Daoy (cell line): ENCODE measurements around a stretch of chr5.

DNA sequence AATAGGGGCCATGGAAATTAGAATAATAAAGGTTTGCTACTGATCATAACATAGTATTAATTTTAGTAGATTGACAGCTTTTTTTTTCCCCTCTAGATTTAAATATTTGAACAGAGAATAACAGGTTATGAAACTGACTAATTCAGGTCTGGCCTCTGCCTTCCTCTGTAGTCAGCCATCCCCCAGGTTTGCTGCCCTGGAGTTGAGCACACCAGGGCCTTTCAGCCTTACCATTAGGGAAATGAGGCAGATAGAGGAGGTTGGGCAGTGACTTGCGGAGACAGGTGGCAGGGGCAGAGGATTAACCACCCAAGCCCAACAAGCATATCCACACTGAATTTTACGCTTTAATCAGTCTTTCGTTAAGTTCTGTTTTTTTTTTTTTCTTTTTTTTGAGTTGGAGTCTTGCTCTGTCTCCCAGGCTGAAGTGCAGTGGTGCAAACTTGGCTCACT is 80.1 kb upstream of the TNFAIP8 start:
- RAMPAGE, long total RNA, result no peak

DNA sequence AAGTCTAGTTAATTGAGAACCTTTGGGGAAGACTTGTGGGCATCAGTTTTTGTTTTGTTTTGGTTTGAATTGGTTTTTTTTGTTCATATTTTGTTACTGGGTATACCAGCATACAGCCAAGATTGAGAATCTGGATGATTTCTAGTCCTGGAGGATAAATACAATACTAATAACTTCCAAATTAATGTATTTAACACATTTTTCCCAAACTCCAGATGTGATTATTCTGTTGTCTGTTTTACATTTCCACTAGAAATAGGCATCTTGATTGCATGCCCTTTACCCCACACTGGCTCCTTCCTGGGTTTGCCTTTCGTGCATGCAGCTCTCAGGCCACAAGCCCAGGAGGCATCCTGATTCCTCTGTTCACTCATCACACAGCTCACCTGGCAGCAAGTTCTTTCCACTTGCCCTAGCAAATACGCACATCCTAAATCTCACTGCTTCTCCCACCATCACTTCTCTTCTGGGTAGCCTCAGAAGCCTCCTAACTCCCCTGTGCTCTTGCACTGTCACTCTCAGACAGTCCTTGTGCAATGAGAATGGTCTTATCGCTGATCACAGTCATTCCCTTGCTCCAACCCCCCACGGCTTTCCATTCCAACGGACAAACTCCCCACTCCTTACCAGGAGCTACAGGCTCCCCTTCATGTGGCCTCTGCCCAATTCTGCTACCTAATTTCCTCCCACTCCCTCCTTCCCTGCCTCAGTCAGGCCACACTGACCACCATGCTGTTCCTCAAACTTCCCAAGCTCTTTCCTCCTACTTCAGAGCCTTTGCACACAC is 34.4 kb upstream of the TNFAIP8 start:
- RAMPAGE, long total RNA, result no peak

DNA sequence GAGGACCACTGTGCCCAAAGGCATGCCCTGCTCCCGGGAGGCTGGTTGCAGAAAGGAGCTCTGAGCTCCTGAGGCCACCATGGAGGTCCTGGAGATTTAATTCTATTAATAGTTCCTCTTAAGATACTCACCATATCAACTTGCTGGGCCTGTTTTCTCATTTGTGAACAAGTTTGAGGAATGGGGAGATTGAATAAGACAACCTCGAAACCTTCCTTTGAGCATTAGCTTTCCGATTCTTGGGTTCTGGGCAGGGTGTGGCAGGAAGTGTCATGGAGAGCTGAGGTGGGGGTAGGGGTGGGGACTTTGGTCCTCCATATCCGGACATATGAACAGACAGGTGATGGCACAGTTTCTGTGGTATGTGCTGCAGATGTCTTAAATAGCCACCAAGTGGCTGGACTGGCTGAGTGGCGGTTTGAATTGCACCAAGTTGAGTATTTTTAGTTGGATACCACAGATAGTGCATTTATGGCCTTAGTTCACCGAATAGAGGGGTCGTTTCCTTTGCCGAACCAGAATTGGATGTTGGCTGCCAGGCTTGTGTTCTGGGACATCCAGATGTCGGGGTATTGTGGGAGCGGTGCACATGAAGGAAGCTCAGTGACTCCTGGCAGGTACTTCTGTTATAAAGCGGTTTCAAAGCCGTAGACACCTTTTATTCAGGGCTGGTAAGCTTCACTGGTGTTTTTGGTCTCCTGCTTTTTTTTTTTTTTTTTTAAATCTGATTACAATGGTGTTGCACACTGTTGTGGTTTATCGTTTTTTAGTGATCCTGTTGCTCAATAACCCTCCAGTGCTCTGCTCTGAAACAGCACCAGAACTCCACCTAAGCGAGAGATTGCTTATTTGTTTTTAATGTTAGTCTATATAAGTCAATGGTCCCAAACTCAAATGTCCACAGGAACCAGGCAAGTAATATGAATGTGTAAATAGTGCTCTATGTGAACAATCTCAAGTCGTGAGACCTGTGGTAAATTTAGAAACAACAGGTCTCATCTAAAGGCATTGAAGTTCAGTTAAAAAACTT is 15.1 kb upstream of the TNFAIP8 start:
- RAMPAGE, long total RNA, result no peak

- RAMPAGE, long total RNA, result no peak
Measured at GRCh38 chr5:119420163-119420673, 32.1 kb upstream of the HSD17B4 start.

DNA sequence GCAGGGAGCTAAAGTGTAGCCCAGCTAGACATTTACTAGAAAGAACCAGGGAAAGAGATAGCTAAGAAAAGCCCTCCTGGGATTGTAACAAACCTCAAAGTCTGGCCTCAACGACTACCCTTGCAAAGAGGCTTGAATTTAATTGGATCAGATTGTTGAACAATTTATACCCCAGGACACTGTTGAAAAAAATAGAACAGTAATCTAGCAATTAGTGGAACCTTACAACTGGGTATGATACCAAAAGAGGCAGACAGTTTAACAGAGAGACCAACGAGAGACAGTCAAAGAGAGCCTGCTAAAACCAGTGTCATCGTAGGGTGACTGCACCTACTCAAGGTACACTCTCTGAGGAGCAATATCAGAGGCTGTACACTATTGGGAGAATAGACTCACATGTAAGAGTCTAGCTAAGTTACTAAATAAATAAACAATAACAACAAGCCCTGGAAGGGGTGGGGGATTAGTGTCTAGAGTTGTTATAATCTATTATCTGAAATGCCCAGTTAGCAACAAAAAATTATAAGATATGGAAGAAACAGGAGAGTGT is 59.1 kb downstream of the HSD17B4 start:
- RAMPAGE, long total RNA, result no peak

DNA sequence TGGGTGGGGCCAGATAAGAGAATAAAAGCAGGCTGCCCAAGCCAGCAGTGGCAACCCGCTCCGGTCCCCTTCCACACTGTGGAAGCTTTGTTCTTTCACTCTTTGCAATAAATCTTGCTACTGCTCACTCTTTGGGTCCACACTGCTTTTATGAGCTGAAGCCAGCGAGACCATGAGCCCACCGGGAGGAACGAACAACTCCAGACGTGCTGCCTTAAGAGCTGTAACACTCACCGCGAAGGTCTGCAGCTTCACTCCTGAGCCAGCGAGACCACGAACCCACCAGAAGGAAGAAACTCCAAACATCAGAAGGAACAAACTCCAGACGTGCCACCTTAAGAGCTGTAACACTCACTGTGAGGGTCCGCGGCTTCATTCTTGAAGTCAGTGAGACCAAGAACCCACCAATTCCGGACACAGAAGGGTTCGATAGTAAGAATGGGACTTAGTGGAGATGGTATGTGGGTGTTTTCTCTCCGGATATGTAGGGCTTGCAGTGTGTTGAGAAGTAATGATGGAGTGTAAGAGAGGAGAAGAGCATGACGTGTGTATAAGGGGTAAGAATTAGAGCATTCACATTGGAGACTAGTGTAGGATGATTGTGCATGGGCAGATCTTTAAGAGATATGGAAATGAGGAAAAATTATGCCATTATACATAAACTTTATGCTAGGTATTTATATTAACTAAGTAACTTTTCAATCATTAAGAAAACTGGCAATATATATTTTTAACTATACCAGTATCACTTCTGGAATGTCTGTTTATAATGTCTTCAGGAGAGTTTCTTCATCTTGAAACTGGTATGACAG is 66.0 kb downstream of the HSD17B4 start:
- RAMPAGE, long total RNA, result no peak

DNA sequence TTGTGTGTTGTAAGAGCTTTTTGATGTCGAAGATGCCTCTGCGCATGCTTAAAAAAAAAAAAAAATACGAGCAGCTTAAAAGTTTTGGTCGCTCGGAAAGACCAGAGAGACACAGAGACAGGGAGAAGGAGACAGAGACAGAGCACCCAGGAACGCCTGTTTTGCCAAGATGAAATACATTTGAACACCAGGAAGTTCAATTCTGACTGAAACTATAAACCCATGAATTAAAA is 2.7 kb upstream of the ZNF474 start:
- RAMPAGE, long total RNA, result no peak

DNA sequence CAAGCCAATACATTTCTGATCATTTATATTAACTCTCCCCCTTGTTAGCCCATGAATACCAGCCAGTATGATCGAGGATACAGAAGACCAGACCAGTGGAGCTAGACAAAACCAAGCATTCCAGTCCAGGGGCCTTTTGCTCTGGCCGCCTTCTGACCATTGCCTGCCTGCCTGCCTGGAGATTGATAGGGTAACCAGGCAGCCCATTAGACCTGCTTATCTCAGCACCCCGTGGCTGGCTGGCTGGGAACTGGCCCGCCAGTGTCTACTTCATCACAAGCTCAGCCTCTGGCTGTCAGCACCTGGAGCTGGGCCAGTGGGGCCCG is 181.2 kb downstream of the SNCAIP start:
- RAMPAGE, long total RNA, result no peak

- RAMPAGE, long total RNA, result no peak
Measured at GRCh38 chr5:122620810-122621344, 154.0 kb upstream of the SNX2 start.

DNA sequence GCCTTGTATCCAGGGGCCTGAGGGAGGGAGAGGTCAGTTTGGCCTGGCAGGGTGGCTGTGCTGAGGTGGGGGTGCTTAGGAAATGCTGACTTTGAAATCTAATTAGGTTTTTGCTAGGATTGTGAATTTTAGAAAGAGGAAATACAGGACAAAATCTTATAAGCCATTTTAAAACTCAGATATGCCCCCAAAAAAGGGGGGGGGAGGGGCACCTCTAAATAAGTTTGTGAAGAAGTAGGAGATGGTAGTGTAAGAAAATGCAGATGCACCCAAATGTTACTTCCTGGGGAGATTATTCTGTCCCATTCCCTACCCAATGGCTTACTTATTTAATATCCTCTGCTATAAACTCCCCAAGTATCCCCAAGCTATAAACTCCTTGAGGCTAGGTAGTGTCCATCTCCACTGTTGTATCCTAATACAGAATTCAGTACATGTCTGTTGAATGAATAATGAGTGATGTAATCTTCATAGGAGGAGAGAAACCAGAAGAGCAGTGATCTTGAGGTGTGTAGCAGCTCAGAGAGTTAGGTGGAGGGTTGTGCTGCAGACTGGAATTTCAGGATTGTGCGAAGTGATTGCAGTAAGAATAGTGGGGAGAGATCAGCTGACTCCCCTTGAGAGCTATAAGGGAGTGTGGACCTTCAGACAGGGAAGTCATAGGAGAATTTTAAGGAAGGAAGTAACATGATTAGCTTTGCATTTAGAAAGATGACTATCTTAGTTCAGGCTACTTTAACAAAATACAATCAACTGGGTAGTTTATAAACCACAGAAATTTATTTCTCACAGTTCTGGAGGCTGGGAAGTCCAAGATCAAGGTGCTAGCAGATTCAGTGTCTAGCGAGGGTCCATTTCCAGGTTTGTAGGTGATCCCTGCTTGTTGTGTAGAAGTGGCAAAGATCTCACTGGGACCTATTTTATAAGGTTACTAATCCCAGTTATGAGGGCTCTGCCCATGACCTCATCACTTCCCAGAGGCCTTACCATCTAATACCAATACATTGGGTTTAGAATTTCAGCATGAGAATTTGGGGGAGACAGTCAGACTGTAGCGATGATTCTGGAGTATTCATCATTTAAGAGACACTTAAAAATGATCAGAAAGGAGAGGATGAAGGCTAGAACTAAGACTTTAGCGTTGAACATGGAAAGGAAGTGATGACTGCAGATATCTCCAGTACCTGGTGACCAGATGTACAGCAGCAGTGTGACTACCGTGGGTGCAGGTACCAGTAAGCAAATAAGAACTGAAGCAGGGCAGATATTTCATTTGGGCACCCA is 4.4 kb downstream of the SNX24 start:
- RAMPAGE, long total RNA, result no peak

- RAMPAGE, long total RNA, result no peak
Measured at GRCh38 chr5:123035651-123036321, 739 bp downstream of the PPIC start.

DNA sequence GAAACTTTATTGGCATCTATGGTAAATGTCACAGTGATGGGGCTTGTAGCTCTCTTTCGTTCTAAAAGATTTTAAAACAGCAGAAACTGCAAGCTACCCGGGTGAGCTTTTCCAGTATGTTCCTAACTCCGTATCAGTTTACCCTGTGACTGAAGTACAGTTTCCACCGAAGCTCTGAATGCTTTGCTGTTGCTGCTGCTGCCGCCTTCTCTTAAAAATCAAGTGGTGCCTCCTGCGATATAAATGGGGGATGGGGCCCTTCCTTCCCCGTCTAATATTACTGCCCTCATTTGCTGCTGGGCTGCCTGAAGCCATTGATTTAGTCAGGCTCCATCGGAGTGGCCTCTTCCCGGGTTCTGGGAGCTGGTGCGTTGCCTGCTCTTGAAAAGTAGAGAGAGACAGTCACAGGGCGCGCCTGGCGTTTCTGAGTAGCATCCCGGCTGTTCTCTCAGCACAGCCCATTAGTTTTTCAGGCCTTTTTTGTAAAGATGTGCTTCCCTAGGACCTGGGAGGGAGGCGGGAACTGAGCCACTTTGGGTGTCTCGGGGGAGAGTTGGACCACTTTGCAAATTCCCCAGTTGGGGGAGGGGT is 4.4 kb downstream of the PRDM6 start:
- RAMPAGE, long total RNA, result no peak

DNA sequence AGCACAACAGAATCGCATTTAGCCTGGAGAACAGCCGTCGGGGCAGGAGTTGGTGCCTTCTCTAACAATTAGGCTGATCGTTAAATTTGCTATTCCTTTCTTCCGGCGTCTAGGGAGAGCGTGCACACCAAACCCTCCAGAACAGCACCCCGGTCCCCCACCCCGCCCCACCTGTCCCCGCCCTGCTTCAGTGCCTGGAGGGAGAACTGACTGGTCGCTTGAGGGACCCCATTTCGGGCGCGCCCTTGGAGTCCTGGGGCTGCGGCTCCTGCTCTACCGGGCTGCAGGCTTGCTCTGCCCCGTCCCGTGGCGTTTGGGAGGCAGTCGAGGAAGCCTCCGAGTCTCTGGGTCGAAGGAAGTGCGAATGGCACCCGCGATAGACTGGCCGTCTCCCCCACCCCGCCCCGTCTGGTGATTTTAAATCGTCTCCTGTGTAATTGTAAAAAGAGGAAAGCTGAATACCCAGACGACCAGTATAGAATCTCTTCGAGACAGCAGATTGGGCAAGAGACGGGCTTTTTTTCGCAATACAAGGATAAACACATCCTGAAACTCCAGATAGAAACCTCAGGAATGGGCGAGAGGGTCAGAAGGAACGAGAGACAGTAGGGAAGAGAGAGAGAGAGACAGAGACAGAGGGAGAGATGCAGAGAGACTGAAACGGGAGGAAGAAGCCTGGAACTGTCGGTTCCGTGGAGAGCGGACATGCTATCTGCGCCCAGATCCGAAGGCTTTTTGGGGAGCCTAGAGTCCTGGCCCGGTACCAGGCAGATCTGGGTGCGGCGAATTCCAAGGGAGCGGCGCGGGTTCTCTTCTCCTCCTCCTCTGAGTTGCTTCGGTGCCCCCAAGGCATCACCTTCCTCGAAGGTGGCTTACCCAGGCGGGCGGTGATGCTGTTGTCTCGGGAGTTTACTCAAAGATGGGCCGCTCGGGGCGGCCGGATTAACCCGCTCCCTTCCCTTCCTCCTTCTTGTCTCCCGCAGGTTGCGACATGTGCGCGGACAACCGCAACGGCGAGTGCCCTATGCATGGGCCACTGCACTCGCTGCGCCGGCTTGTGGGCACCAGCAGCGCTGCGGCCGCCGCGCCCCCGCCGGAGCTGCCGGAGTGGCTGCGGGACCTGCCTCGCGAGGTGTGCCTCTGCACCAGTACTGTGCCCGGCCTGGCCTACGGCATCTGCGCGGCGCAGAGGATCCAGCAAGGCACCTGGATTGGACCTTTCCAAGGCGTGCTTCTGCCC is 10.1 kb downstream of the PRDM6 start:
- RAMPAGE, long total RNA, result no peak

- RAMPAGE, long total RNA, result no peak
Measured at GRCh38 chr5:123514593-123515151, 2.7 kb downstream of the CSNK1G3 start.

GRCh38 chr5:123548272-123549018 is 36.5 kb downstream of the CSNK1G3 start:
- RAMPAGE, long total RNA, result no peak

GRCh38 chr5:123814322-123814603 is 302.3 kb downstream of the CSNK1G3 start:
- RAMPAGE, long total RNA, result no peak

DNA sequence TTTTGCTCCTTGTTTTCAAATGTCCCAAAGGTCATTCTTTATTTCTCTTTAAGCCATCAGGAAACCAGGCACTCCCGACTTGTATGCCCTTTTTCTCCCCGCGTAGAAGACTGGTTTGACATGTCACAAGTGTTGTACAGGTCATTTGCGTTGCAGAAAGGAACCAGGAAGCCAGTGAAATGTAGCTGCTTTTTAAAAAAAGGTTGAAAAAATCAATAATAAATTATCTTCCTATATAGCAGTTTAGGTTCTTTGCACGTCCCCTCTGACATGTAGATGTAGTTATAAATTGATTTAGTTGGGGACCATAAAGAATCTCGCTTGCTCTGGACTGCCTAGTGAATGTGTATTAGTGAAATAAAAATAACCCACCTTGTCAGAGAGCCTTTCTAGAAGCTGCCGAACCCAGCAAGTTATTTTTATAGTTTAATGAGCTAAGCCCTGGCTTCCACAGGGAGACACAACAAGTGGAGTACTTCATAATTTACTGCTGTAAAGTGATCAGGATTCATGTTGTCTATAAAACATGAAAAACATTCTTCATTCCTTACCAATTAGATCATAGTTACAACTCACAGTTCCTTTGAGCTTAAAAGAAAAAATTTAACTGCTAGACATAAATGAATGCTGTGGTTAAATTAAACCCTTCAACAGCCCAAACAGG is 404.6 kb downstream of the CSNK1G3 start:
- RAMPAGE, long total RNA, result no peak

DNA sequence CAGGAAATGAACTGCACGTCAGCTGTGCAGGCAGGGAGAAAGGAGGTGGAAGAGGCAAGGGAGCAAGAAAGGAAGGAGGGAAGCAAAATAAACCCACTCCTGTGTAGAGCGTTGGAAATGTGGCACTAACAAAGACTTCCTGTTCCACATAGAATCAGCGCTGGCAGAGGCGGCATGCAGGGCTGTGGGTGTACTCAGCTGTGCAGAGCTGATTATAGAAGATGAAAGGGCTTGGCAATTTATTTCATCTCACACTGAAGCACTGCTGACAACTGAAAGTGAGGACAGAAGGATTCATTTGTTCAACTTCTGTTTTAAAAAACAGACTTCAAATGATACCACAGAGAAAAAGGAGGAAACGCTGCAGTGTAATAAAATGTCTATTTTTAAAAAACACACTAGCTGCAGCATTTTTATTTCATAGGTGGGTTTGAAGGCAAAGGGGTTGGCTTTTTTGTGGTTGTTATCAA is 583.6 kb downstream of the ZNF608 start:
- RAMPAGE, long total RNA, result no peak

GRCh38 chr5:124661905-124662420 is 84.5 kb downstream of the ZNF608 start:
- RAMPAGE, long total RNA, result no peak

DNA sequence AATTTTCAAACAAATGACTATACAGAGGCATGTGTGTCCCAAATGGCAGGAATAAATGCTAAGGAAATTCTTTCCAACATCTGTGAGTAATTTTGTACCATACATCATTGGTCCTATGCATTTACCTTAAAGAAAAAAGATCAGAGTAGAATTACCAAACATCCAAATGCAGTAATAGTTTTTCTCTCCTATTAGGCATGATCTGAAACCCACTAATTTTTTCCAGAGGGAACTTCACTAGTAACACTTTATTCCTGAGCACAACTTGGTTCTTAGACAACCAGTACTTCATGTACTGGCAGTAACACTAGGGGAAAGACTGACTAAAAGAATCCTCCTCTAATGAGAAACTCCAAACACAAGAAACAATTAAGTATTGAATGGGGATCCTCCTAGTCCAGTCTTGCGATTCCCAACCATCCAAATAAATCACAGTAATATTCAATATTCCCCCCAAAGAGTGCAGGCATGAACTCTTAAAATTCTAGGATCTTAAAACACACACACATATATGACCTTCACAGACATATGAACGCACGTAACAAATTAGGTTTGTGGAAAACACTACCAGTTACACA is 49.0 kb downstream of the ZNF608 start:
- RAMPAGE, long total RNA, result no peak